Mesothelial cell of epicardium (in vitro differentiated cells): Measurements from ENCODE around the genes SCAF8, CLDN20 and NOX3.

DNA sequence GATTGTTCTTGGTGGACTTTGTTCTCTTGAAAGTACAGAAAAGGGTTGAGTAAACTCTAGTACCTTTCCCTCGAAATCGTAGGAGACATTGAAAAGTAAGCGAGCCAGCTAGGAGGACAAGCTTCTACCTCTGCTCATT lies 1.5 kb downstream of the CNKSR3 start:
- PRO-cap: no peak

- PRO-cap: no peak
These were observed 5.3 kb upstream of the CNKSR3 start for GRCh38 chr6:154515595-154516387.

- PRO-cap: no peak
These were observed 81.9 kb upstream of the CNKSR3 start for GRCh38 chr6:154592253-154592947.

- PRO-cap: bidirectional peak, plus-strand start at chr6:154733416, minus-strand start at chr6:154733184; bidirectional peak, plus-strand start at chr6:154733671, minus-strand start at chr6:154733514
These were observed at the start of gene SCAF8 for GRCh38 chr6:154732665-154733572. SCAF8 (plus strand) TSS chr6:154733416.

- PRO-cap: no peak
These were observed 82.1 kb downstream of the TIAM2 start for GRCh38 chr6:155077002-155077792.

- PRO-cap: no peak
These were observed 118.7 kb upstream of the CLDN20 start for GRCh38 chr6:155145199-155145398.

DNA sequence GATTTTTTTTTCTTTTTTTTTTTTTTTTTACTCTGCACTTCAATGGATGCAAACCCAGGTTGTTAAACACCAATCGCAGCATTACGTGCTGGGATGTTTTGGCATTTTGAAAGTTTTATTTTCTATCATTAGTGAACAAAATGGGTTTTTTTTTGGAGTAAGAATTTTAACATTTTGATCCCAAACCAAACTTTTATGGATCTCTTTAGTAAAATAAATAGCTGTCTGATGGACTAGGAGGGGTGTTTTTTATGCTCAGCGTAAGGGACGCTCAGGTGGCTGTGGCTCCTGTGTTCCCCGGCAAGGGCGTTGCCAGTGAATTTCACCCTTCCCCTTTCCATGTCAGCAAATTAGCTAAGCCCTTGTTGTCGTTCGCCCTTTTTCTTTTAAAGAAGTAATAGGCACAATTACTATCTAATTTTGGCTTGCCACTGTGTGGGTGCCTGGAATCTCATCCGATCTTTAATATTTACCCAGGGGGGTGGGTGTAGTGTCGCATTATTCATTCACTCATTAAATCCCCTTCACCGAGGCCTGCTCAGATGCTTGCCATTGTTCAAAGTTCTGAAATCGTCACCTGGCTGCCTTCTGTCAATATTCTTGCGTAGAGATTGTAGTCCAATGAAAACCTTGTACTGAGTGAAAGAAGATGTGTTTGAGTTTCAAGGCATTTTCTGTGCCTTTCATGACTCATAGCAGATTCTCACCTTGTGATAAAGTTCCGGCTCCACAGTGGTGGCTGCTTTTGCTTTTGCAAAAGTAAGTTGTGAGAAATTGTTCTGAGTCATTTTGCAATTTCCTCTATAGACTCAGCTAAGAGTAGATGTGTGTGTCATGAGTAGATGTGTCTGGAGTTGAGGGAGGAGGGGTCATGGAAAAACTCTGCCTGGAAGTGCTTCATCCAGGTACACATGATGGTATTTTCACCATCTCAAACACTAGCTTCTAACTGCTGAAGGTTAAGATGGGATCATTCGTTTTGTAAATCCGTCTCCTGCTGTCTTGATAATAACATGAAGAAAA lies 40.0 kb upstream of the CLDN20 start:
- PRO-cap: no peak

- PRO-cap: no peak
These were observed 10.4 kb upstream of the CLDN20 start for GRCh38 chr6:155253270-155253966.

DNA sequence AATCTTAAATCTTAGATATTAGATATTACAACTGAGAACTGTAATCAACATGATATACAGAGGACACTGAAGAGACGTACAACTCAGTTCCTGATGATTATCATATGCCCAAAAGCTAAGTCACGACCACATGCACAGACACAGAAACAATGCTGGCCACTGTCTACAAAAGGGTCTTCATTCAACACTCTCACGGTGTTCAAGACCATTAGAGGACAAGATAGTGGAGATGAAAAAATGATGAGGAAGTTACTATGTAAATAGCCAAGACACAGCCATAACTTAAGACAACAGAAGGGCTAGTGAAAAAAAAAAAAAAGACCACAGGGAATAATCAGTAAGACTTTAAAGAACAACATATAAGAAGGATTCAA lies at the start of gene CLDN20:
CLDN20 (plus strand) TSS at position 373 of the 374 bp plus-strand sequence.
- PRO-cap: no peak

DNA sequence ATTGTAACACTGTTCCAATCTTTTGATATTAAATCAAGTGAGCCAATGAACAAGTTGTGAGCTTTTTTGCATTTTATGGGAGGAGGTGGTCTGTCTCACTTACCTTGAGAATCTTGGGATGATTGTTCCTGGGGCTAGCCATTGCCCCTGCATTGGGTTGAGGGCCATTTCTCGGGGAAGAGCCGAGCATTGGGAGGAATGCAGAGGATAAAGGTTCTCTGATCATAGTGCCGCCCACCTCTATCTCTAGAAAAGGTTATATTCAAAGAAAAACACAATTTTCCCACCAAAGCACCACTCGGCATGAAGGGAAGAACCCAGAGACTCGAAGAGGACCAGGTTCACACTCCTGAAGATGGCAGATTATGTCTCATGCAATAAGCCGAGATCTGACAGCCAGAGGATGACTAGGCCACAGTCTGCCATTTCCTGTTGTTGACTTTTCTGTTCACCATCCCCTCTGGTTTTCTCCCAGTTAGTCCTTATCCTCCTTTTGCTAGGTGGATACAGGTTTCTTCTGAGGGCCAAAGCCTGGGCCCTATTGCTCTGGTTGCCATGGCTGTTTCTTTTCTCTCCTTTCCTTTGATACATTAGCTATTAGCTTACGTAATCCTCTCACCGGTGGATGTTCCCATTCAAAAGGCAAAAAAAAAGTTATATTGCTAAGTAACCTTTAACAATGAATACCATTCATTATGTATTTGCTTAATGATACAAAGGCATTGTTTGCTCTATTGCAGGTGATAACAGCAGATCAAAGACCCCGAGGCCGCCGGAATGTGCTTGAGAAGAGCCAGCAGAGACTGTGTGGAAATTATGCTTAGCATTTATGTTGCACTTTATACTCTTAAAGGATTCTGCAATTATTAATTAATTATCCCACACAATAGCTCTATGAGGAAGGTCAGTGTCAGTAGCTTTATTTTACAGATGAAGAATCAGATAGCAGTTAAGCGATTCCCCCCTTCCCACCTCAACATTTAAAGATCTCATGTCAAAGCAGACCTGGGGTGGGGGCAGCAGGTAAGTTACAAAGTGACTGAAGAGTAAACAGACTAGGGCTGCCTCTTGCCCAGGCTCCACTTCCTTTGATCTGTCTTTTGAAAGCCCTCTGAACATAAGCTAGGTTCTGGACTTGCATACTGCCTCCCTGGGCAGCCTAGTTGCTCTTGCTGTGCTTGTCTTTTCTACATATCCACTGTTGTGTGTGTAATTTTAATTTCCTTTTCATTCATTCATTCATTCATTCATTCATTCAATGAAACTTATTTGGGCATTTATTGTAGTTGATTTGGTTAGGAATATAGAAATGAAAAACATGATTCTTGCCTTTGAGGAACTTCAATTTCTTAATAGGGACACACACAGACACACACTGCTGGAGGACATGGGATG lies 14.4 kb upstream of the TFB1M start:
- PRO-cap: no peak

DNA sequence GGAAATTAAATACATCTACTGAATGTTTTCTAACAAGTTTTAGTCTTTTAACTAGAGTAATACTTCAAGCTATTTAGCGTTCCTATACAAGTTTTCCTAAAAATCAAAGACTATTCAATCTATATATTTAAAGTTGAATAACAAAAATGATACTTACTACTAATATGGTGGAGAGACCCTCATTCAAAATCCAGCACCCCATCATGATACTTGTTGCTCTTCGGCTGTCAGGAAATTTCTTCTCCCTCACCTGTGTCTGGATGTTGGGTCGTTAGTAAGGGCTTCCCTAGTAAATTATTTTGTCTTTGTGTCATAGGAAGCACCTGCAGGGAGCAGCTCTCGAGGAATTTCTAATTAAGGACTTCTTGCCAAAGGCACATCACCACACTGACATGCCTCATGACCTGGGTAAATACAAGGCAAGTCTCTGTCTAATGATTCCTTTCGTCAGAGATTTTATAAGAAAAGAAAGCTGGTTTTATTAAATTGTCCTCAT lies at the start of gene NOX3:
NOX3 (minus strand) TSS at position 244 of the 496 bp plus-strand sequence.
- PRO-cap: no peak

DNA sequence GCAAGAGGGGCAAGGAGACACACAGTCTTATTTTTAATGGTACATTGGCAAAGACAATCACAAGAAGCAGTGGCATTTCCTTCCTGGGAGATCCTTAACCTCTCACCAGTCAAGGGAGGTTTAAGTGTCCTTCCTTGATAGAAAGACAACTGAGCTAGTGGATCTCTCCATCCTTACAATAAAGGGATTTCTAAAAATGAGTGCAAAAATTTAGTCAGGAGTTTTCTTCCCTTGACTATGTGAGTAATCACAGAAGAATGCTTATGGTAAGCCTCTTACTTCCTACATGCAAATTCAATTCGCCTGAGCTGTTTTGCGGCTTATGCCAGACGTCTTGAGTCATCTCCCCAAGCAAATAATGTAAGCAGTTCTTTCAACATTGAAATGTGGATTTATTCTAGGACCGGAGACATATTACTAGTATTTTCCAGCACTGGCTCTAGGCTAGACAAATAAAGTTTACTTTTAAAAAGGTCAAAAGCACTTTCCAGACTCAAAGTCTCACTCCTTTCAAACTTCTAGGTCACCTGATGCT lies 37.9 kb upstream of the NOX3 start:
- PRO-cap: no peak

- PRO-cap: no peak
These were observed 89.6 kb upstream of the ARID1B start for GRCh38 chr6:156687626-156688019.

GRCh38 chr6:156773583-156773904 lies 3.6 kb upstream of the ARID1B start:
- PRO-cap: no peak

DNA sequence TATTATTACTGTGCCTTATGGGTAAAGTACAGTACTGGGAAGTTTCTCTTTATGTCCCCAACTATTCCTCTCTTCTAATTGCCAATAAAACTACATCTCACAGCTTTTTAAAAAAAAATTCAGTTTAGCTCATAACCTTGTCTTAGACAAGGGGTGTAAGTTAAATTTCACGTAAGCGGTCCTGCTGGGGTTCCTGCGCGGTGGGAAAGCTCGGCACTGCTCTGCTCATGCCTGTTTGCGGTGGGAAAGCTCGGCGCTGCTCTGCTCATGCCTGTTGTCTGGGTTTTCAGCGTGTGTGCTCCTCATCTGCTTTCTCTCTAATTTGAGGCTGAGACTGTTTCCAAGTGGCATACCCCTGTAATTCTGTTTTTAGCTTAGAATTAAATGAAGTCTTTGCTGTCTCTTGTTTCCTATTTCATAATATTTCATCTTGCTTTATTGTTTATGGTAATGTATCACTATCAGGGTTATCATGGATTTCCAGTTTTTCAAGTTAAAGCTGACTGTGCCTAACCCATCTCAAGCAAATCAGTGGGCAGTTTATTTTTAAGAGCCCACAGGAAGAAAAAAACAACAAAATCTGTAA lies 18.7 kb downstream of the ARID1B start:
- PRO-cap: no peak

DNA sequence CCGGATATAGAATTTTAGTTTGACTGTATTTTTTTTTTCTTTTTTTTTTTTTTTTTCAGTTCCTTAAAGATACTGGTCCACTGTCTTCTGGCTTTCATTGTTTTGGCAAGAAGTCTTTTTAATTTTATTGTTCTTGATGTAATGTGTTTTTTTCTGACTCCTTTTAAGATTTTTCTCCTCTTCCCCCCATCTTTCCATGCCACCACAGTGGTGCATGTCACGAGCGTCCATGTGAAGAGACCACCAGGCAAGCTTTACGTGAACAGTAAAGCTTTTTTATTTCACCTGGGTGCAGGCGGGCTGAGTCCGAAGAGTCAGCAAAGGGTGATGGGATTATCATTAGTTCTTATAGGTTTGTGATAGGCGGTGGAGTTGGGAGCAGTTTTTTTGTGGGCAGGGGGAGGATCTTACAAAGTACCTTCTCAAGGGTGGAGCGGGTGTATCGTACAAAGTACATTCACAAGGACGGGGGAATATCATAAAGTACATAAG lies 198.4 kb downstream of the ARID1B start:
- PRO-cap: no peak

DNA sequence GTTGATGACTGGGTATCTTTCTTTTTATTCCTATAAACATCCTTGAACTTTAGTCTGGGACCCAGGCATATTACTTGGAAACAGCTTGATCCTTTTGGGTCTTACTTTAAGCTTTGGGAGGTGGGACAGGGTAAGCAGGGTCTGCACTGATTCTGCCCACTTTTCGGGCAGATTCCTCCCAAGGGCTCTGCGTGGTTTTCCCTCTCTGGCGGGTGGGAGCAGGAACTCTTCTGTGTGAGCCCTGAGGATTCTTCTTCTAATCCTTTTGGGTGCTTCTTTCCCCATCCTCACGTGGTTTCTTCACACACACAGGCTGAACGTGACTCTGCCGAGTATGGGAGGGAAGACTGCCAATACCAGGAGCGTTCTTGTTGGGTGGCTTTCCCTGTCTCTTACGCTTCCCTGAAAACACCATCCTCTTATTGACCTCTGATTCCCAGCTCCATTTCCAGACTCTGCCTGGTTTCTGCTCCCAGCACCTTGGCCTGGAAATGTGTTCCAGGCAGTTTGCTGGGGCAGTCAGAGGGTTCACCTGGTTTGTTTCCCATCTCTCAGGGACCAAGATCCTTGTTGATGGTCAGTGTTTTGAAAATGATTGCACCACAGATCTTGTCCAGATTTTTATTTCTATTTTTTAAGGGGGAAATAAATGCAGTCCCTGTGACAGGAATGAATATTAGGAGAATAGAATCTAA lies 200.7 kb downstream of the ARID1B start:
- PRO-cap: no peak

DNA sequence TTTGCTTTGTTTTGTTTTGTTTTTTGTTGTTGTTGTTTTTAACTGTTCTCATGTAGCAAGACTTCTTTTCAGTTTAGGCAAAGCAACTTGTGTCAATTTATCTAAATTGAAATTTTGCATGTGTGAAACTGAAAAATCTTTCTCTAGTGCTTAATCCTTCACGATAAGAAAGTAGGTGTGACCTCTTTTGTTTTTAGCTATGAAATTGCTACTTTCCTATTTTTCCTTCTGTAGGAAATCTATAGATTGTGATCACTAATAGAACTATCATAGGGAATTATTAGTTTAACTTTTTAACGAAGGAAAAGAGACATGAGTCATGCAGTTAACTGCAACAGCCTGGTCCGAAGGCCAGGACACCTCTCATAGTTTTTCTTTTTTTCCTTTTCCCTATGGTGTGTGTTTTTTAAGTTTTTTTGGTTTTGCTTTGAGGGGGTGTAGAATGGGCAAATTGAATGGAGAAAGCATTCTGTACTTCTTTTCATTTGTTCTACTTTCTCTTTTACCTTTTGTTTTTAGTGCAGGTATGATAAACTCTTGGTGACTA lies 233.5 kb downstream of the ARID1B start:
- PRO-cap: no peak

- PRO-cap: no peak
These were observed 268.8 kb downstream of the TMEM242 start for GRCh38 chr6:157054479-157055035.

- PRO-cap: no peak
These were observed 203.0 kb downstream of the TMEM242 start for GRCh38 chr6:157120283-157120697.